Occipital lobe (tissue), 2 donors: ENCODE measurements around a stretch of chr4.

GRCh38 chr4:87388873-87389216, 2.1 kb downstream of the HSD17B11 start:
- RAMPAGE, long total RNA: no peak

GRCh38 chr4:87476899-87477362, 52.2 kb downstream of the SPARCL1 start:
- RAMPAGE, long total RNA: no peak

DNA sequence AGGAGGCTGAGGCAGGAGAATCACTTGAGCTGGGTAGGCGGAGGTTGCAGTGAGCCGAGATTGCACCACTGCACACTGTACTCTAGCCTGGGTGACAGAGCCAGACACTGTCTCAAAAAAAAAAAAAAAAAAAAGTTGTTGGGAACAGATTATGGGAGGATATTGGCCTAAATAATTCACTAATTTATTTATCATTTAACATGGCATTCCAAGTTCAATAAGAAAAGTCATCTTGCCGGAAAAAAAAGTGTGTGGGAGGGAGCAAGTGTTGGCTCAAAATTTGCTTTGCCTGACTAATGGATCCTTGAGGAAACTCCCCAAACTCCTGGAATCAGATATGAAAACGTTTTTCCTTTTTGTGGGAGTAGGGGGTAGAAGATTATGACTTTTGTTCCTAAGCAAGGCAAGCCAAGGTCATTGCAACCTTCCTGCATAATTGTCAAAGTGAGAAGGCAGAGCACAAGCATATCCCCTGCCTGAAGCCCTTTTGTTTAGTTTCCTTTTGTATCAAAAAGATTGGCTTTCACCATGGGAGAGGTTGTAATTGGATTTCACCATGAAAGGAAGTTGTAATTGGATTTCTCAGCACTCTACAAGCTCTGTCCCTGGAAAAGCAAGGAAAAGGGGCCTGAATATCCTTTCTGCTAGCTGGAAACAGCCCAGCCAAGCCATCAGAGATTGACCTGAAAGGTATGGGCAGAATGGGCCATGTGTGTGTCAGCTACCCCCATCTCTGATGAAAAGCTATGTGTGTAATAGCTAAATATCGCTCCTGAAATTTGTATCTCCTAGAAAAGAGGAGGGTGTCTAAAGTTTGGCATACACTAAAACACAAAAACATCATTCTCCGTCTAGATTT, 8.8 kb downstream of the SPARCL1 start:
- RAMPAGE, long total RNA: no peak

DNA sequence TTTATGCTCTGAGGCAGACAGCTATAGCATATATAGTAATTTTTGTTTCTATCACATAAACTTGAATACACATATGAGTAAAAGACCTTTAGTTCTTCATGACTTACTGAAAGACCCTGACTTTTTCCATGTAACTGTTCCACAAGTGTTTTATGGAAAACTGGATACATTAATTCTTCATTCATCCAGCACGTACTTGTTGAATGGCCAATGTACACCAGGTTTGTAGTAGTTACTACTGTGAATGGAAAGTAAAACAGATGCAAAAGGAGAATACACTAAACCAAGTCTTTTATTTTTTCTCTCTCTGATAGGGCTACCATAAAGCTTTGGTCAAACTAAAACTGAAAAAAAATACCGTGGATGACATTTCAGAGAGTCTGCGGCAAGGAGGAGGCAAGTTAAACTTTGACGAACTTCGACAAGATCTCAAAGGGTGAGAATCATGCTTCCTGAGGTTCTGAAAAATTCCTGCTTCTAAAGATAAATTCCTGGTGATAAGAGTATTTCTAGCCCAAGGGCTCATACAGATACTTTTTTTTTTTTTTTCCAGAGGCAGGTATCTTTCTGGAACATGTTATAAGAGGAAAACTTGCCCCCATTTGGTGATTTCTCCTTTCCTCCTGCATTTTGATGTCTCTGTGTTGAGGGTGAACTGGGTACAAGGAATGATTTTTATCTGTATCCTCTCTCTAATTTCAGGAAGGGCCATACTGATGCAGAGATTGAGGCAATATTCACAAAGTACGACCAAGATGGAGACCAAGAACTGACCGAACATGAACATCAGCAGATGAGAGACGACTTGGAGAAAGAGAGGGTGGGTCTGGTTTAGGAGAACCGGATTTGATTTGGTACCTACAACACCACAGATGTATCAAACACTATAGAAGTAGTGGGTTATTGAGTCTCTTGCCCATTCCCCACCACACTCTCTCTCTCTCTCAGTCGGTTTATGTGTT, 57.9 kb downstream of the PKD2 start:
- RAMPAGE, long total RNA: no peak

DNA sequence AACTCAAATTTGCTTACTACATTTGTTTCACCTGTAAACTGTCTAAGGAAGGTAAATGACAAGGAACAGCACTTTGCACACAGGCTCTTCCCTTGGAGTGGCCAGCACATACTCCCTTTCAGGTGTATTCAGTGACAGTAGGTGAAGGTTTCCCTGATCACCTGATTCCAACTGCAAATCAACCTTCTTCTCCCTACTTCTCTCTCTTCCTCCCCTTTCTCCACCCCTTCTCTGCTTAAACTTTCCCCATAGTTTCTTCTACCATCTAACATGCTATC, 46.3 kb downstream of the ABCG2 start:
- RAMPAGE, long total RNA: no peak

GRCh38 chr4:88178187-88178906, 19.9 kb upstream of the ABCG2 start:
- RAMPAGE, long total RNA: no peak

- RAMPAGE, long total RNA: no peak
Observed at GRCh38 chr4:88195867-88196356, 37.5 kb upstream of the ABCG2 start.

DNA sequence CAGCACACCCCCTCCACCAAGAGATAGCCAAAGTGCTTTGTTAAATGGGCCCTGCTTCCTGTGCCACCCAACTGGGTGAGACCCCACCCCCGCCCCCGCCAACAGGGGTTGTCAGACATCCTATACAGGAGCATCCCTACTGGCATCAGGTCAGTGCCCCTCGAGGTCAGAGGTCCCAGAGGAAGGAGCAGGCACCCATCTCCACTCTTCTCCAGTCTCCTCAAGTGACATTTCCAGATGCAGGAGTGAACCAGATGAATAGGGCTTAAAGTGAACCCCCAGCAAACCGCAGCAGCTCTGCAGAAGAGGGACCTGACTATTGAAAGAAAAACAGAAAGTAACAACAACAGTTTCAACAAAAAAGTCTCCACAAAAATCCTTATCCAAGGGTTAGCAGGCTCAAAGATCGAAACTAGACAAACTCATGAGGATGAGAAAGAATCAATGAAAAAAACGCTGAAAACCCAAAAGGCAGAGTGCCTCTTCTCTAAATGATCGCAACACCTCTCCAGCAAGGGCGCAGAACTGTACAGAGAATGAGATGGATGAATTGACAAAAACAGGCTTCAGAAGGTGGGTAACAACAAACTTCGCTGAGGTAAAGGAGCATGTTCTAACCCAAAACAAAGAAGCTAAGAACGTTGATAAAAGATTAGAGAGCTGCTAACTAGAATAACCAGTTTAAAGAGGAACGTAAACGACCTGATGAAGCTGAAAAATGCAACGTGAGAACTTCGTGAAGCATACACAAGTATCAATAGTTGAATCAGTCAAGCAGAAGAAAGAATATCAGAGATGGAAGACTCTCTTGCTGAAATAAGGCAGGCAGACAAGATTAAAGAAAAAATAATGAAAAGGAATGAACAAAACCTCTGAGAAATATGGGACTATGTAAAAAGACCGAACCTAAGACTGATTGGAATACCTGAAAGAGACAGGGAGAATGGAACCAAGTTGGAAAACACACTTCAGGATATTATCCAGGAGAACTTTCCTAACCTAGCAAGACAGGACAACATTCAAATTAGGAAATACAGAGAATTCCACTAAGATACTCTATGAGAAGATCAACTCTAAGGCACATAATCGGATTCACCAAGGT, 42.7 kb downstream of the HERC3 start:
- RAMPAGE, long total RNA: no peak

- RAMPAGE, long total RNA: no peak
Observed at GRCh38 chr4:88708395-88709215, 11.0 kb upstream of the NAP1L5 start.

- RAMPAGE, long total RNA: no peak
Observed at GRCh38 chr4:88753947-88754668, 56.5 kb upstream of the NAP1L5 start.

DNA sequence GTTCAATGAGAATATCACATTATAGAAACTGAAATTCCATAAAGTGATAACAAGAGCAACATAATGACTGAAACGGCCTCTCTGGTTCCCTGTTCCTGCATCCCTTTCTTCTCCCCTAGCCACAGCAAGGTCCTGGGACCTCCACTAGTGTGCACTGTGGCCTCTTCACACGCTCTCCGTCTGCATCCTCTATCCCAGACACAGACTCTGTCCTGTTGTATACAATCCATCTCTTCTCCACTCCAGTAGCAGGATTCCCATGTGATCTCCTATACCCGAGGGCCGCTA, 104.9 kb upstream of the NAP1L5 start:
- RAMPAGE, long total RNA: no peak

- RAMPAGE, long total RNA: no peak
Observed at GRCh38 chr4:88928880-88929337, 128.1 kb downstream of the FAM13A start.

DNA sequence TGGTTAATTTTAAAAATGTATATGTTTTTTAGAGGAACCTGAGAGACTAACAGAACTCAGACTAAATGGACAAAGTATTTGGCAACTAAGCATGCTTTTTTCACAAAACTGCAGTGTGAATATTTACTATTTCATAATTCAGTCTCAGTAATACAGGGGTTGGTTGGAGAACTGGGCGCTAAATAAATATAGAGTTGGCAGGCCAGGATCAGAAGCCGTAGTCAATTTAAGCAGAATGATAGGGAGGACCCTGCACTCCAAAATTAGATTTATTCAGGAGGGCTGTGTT, 5.8 kb downstream of the TIGD2 start:
- RAMPAGE, long total RNA: no peak

DNA sequence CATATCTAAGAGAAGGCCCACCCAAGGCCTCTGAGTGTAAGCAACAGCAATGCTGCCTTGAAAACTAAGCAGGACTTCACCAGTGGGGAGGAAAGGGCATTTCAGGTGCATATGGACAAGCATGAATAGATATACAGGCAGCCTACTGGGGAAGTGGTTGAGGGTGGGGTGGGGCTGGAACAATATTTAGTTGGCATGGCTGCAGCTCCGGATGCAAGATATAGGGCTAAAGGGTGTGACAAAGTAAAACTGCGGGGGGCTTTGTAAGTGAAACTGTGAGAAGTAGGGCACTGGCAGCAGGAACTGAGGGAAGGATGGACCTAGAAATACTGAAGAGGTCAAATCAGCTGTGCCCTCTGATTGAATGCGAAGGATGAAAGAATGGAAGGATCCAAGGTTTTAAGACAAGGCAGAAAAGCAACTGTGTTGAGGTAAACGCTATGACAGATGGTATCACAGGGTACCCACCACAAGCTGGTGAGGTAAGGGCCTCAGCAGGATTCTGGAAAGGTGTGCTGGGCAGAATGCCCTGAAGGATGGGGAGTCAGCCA, 23.9 kb downstream of the GPRIN3 start:
- RAMPAGE, long total RNA: no peak

DNA sequence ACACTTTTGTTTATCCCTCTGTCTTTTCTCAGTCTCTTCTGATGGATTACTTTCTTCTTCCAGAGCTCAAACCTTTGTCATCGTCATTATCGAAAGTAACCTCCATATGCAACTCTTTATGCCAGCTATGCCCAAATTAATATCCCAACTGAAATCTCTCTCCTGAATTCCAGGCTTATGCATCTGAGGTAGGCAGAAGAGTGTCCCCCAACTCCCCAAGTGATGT, 99.7 kb upstream of the GPRIN3 start:
- RAMPAGE, long total RNA: no peak

GRCh38 chr4:89753797-89754080, 83.2 kb downstream of the SNCA start:
- RAMPAGE, long total RNA: no peak

- RAMPAGE, long total RNA: no peak
Observed at GRCh38 chr4:89889231-89889712, 5.4 kb upstream of the MMRN1 start.

- RAMPAGE, long total RNA: no peak
Observed at GRCh38 chr4:92443909-92444446, 140.2 kb downstream of the GRID2 start.

- RAMPAGE, long total RNA: no peak
Observed at GRCh38 chr4:94208355-94208605, 615 bp downstream of the SMARCAD1 start.

DNA sequence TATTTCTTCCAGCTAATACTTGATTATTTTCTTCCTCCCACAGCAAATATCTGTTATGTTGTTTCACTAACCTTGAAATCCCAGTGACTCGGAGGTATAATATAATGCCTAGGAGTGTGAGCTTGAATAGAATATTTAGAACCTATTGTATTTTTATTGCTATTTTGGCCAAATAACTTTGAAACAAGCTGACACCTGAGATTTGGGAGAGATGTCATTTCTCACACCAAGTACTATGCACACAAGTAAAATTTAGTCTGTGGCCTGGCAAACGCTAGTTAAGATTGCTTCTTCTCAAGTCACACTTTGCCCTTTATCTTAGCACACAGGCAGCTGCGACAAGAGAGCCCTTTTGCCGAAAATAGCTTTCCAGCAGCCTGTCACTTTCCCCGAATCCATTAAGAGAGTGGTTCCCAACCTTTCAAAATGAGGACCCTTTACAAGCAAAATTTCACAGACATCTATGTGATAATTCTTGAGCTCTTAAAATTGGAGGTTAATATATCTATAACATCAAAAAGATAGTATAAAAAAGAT, 44.7 kb upstream of the PDLIM5 start:
- RAMPAGE, long total RNA: no peak